B cell (primary cell): ENCODE results near the genes PMF1 and ISG20L2.

DNA sequence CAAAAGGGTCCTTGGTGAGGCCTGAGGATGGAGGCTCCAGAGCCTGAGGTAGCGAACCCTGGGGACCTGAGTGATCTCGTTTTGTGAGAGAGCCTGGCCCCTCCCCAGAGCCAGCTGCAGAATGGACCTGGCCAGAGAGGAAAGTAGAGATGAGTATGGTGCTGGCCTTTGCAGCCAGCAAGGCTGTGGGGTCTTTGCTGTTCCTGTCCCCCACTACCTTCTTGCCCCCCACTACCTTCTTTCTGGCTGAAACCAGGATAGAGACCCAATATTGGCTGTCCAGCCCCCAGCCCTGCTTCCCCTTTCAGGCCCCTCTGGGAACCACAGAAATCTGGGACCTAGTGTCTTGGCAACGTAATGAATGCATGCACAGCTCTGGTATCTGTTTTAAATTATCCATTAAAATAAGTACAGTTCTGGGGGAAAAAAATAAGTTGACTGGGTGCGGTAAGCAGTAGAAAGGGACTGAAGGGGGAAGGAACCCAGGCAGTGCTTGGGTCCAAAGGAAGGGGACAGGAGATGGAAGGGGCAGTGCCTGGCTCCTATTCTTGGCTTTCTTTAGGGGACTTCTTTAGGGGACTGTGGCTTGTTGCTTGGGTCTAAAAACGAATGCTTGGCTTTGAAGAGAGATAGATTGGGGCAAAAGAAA lies 979 bp upstream of the LMNA start:
- PRO-cap = no peak
- CAGE, long polyA plus RNA = no peak

DNA sequence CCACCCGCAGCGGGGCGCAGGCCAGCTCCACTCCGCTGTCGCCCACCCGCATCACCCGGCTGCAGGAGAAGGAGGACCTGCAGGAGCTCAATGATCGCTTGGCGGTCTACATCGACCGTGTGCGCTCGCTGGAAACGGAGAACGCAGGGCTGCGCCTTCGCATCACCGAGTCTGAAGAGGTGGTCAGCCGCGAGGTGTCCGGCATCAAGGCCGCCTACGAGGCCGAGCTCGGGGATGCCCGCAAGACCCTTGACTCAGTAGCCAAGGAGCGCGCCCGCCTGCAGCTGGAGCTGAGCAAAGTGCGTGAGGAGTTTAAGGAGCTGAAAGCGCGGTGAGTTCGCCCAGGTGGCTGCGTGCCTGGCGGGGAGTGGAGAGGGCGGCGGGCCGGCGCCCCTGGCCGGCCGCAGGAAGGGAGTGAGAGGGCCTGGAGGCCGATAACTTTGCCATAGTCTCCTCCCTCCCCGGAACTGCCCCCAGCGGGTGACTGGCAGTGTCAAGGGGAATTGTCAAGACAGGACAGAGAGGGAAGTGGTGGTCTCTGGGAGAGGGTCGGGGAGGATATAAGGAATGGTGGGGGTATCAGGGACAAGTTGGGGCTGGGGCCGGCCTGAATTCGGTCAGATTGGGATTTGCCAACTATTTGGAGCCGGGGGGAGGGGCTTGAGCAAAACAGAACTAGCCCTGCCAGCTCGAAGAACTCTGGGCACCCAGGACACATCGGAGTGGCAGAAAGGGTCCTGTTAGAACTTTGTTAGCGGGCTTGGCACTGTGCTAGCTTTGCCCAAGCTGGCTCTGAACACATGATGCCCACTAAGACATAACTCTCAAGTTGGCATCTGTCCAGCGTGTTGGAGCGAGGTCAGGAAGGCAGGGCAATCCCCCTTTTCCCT lies 678 bp downstream of the LMNA start:
- PRO-cap = bidirectional peak, plus-strand start at position 715 of the sequence, minus-strand start at position 416 of the sequence
- CAGE, long polyA plus RNA = no peak

- PRO-cap = no peak
- CAGE, long polyA plus RNA = no peak
Observed at GRCh38 chr1:156135786-156136744, 17.3 kb upstream of the SEMA4A start.

DNA sequence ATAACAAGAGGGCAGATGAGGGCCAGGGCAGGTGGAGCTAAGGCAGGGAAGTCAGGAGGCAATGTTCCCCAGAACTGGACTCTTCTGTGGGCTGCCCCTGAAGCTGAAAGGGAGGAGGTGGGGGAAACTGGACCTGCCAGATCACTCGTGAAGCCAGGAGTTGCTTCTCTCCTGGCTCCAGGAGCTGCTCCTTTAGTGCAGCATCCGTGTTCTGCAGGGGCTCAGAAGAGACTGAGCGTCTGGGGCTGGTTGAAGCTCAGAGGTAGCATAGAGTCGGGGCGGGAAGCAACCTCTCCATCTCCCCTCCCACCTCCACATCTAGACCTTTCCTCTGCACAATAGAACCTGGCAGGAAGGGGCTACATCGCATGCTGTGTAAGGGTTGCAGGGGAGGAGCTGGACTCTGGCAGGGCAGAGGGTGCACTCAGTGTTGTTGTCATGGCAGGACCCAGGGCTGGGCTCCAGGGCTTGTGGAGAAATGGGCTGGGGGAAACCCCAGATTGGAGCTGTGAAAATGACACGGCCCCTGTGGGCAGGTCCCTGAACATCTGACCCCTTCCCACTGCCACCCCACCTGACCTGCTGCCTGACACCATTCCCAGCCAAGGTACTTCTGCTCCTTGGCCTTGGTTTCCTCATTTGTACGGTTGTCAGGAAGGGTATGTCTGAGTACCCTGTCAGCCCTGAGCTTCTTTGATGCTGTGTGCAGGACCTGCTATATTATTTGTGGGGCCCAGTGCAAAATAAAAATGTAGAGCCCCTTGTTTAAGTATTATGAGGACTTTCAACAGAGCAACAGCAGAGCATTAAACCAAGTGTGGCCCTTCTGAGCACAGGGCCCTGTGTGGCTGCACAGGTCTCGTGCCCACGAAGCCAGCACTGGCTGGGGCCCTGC lies 2.7 kb upstream of the SEMA4A start:
- PRO-cap = no peak
- CAGE, long polyA plus RNA = no peak

GRCh38 chr1:156151338-156151672 lies 2.1 kb upstream of the SEMA4A start:
- PRO-cap = no peak
- CAGE, long polyA plus RNA = no peak

DNA sequence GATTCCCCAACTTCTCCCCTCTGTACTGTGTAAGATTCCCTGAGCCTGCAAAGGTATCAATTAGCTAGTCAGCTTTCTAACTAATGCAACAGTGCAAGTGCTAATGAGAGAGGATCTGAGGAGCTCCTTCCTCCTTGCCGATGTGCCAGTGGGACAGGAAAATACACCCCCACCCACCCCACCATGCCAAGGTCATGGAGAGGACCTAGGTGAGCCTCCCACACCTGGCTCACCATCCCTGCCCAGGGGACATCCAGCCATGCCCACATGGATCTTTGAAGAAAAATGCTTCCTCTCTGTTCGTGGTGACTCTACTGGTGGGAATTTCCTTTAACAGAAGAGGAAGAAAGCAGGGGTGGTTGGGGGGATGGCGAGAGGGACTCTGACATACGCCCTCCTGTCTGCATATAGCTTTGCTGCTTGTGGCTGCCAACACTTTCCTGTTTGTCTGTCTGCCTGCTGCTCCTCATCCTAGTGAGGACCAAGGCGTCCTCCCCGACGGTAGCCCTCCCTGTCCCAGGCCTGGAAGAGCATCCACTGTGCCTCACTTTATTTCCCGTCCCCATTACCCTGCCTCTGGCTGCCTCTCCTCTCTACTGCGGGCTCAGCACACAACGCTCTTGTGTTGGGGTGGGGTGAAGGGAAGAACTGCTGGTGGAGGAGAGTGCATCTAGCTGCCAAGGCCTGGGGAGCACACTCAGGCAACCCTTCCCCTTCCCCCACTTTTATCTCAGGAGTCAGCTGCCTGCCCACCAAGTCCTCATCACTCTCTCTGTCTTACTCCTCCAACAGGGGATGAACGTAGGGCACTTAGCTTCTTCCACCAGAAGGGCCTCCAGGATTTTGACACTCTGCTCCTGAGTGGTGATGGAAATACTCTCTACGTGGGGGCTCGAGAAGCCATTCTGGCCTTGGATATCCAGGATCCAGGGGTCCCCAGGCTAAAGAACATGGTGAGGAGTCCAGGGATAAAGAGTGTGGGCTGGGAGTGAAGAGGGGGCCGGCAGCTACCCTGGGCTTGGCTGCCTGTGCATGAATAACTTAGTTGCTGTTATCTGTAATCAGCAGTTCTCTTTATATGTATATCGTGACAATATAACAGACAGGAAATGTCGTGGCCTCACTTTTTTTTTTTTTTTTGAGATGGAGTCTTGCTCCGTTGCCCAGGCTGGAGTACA lies 2.6 kb downstream of the SEMA4A start:
- PRO-cap = no peak
- CAGE, long polyA plus RNA = no peak

GRCh38 chr1:156212315-156213431 lies at the start of gene PMF1:
TSS of gene PMF1 (plus strand) at chr1:156213007.
- PRO-cap = bidirectional peak, plus-strand start at chr1:156213007, minus-strand start at chr1:156212877; bidirectional peak, plus-strand start at chr1:156213279, minus-strand start at chr1:156213244
- CAGE, long polyA plus RNA = start-site peak on the plus strand at chr1:156213001-156213008, 928 and 1,069 reads in 2 replicates

DNA sequence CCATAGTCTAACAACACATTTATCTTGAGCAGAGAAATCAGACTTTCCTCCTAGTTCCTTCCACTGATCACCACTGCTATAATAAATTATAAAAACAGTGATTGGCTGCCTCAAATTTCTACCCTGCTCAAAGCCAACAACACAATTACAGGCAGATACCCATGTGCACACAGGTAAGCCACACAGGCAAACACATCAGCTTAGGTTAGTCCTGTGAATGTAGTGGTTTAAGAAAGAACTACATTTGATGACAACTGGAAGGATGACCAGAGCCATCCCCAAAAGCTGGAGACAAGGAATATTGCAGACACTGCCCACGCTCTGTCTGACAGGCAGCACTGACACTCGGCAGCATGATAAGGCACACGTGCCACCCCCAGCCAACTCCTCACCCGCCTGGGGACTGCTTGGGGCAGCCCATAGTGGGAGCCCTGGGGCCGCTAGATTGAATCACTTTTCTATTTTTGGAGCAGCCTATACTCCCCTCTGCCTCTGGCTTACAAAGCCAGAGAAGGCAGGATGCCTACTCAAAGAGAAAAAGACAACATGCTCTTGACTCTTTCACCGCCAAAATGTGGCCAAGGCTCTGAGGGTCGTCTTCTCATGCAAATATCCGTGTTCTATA lies 1.5 kb downstream of the SMG5 start:
- PRO-cap = no peak
- CAGE, long polyA plus RNA = no peak

DNA sequence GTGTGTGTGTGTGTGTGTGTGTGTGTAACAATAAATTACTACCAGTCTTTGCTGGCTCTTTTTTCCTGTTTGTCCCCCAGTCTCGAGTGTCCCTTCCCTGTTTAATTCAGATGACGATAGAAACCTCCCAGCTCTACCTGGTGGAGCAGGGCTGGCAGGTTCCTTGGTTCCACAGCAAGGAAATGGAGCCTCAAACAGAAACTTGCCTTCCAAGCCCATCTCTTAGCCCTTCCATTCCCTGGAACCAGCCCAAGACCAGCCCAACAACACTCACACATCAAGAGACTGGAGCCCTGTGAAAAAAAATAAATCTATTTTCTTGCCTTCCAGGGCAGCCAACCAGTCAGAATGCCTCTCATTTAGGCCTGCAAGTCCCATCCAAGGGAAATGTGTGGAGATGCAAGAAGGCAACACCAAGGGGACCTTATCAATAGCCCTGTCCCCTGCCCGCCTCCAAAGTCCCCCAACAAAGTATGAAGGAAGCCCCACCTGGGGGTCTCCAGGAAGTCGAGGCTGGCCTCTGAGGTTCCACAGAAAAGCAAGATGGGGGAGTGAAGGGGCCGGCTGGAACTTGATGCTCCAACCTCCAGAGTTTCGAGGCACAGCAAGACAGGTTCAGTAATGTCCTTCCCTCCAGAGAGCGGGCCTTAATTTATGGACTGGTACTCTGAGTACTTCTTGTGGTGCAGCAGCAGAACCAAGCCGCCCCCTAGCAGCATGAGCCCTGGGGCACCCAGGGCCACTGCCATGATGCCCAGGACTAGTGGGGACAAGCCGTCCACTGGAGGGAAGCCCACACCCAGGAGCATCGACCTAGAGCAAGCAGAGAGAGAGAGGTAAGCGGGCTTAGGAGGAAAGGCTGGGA lies 2.9 kb downstream of the GLMP start:
- PRO-cap = no peak
- CAGE, long polyA plus RNA = no peak

DNA sequence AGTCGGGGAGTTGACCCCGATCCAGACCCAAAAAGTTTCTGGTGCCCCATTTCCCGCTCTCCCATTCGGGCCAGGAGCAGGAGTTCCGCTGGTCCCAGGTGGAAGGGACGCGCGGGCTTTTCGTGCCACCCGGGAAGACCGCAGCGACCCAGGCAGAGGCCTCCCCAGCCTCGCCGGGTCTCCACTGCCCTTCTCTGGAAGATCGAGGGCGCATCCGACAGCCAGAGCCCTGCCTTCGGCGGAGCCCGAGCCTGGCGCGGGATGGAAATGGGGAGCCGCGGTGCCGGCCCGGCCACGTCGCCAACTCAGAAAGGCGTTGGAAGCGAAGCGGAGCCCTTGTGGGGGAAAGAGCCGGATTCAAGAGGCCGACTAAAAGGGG lies 51.7 kb downstream of the RHBG start:
- PRO-cap = unidirectional peak, minus-strand start at position 312 of the sequence
- CAGE, long polyA plus RNA = no peak

DNA sequence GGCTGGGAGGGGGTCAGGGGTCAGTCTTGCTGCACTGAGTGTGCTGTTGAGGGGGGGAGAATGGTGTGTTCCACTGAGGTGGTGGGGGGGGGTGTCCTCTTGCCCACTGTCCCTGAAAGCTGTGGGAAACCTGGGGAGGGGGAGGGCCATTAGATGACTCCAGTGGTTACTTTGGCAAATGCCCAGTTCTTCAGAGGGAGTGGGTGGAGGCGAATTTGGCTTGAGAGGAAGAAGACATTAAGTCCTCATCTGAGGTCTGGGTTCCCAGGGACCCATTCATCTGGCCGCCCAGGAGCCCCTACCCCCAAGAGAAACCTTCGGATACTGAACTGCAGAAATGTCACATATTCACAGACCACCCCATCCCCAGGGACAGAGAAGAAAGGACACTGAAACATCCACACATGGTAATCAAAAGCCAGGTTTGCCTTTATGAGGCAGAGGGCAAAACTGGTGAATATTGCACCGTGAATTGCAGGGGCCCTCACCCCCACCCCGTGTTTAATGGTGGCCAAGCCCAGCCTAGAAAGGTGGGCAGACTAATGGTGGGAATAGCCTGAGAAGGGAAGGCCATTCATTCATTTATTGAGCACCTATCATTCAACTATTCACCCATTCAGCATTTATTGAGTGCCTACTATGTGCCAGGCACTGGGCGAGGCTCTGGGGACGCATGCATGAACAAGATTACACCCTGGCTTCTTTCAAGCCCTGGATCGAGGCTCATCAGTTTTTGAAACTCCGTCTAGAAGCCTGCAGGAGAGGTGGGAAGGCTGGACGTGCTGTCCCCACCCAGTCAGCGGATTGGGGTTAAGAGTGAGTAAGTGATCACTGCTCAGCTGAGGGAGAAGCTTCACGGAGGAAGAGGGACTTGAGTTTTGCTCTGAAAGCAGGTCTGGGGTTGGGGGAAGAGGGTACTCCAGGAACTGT lies 35.9 kb downstream of the MEF2D start:
- PRO-cap = no peak
- CAGE, long polyA plus RNA = no peak

DNA sequence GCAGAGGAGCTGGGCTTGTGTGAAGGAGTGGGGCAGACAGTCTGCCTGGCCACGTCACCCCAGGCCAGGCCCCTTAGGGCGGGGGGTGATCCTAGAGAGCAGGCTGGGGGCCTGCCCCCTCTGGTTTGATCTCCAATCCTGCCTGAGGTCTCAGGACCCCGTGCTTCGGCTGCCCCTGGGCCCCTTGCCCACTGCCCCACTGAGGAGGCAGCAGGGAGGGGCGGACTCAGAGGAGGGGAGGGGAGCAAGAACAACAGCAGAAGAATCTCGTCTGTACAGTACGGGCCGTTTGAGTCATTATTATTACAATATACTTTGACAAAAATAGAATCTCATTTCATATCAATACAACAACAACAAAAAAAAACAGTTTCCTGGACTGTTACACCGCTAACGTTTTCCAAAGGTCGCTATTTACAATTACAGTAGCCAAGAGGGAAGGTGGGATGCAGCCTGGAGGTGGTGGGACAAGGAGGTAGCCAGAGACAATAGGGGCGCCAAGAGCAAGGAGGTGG lies 34.6 kb downstream of the MEF2D start:
- PRO-cap = no peak
- CAGE, long polyA plus RNA = no peak

DNA sequence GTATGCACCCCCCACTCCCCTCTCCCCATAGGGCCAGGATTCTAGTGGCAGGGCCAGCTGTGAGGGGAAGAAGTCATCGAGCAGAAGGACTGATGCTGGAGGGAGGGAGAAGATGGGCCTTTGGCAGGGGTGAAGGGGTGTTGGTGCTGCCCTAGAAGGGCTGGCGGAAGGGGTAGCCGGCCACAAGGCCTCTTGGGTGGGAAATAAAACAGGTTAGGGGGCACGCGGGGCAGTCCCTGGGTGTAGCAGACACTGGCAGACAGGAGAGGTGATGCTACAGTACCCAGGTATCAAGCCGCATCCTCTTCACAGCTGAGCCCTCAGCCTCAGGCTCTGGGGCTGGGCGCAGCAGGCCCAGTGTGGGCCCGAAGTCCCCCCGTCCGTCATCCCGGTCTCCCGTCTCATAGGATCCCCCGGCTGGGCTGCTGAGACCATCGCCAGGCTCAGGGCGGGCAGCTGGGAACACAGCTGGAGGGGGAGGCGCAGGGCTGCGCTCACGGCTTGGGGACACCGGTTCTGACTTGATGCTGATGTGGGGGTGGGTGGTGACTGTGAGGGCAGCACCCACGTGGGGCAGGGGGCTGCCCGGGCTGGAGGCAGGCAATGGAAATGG lies 32.8 kb downstream of the MEF2D start:
- PRO-cap = no peak
- CAGE, long polyA plus RNA = no peak

GRCh38 chr1:156507936-156509349 lies 7.9 kb upstream of the MEF2D start:
- PRO-cap = unidirectional peak, minus-strand start at chr1:156508410
- CAGE, long polyA plus RNA = no peak

GRCh38 chr1:156592576-156593765 lies 1.4 kb downstream of the NAXE start:
- PRO-cap = no peak
- CAGE, long polyA plus RNA = no peak

DNA sequence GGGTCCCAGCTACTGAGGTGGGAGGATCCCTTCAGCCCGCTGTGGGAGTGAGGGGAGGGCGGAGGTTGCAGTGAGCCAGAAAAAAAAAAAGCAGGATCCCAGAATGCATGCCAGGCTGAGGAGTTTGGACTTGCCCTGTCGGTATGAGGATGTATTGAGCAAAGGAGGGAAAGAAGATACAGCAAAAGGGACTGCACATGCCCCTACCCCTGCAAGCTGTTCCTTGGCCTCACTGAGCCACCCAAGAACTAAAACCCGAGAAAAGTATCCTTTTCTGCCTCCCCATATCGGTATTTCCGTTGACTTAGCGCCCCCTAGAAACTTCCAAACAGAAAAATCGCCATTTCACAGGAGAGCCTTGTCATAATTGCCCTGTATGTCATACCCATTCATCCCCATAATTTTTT lies 11.0 kb downstream of the NAXE start:
- PRO-cap = no peak
- CAGE, long polyA plus RNA = no peak

GRCh38 chr1:156674231-156674892 lies 2.8 kb downstream of the NES start:
- PRO-cap = no peak
- CAGE, long polyA plus RNA = no peak

GRCh38 chr1:156675429-156676281 lies 1.6 kb downstream of the NES start:
- PRO-cap = no peak
- CAGE, long polyA plus RNA = no peak

DNA sequence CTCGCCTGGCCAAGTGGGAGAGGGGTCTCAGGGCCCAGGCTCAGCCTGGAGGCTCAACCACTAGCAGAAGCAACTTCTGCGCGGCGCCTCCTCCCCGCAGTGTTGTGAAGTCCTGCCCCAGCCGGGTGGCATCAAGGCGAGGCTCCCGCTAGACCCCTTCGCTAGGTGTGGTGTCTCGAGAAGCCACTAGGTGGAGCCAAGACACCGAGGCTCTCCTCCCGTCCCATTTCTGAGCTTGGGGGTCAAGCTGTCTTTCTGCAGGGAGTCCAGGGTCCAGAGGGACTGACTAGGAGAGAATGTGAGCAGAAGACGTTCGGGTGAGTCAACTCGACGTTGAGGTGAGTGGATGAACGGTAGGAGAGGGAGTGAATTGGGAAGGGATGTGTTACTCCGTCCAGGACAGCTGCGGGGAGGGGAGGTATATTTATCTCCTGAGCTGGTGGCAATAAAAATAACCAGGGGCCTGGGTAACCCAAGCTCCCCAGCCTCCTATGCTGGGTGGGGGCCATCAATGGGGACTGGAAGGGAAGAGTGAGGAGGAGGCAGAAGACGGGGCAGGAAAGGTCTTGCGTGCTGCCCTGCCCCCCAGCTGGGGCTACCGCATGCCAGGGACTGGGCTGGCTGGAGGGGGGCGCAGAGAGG lies 12.4 kb upstream of the NES start:
- PRO-cap = no peak
- CAGE, long polyA plus RNA = no peak

GRCh38 chr1:156728296-156729404 lies at the start of gene ISG20L2:
TSS of gene ISG20L2 (minus strand) at chr1:156728766.
- PRO-cap = bidirectional peak, plus-strand start at chr1:156728510, minus-strand start at chr1:156728397; bidirectional peak, plus-strand start at chr1:156728939, minus-strand start at chr1:156728736; bidirectional peak, plus-strand start at chr1:156729182, minus-strand start at chr1:156729186
- CAGE, long polyA plus RNA = start-site peak on the minus strand at chr1:156728426-156728461, 257 and 276 reads in 2 replicates